GM19240 (cell line): Measurements from ENCODE around the gene TMEM39A.

- RRBS = no CpG with 5 or more reads among the region's 6 CpGs
Measured at GRCh38 chr3:114318363-114318824, 24.6 kb downstream of the TIGIT start.

DNA sequence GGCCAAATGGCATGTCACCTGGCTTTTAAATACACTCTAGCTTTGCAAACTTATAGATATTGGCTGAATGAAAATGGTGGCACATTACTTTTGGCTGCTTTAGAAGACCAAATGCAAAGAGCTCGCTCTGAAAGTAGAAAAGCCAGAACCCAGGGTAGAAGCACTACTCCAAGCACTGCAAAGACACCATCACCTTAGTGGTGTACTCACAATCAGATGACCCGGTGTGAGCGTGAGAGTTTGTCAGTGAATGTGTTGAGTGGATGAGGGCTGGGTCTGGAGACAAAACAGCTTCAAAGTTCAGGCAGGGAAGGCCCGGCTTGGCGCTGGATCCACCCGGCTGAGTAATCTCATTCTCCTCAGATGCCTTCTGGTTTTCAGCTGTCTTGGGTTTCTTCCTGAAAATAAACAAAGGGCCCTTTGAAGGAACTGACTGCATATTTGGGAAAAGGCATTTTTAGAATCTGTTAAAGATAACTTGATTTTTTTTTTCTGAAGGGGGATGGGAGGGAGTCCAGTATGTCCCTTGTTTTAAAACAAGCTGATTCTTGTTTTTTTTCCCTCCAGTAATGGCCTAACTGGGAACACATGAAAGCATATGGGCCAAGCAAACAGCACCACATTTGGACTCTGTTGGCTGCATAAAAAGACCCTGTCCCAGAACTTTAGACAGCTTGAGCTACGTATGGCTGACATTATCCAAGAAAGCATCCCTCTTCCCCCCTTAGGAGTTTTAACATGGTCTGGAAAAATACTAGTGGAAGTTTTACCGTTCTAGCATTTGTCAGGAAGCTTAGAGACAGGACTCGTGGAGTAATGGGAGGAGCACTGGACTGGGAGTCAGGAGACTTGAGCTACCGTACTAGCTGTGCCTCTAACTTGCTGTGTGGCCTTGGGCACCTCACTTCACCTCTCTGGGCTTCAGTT lies 86.4 kb downstream of the TIGIT start:
- RRBS = 95% methylated on average over 3 of the region's 10 CpGs

DNA sequence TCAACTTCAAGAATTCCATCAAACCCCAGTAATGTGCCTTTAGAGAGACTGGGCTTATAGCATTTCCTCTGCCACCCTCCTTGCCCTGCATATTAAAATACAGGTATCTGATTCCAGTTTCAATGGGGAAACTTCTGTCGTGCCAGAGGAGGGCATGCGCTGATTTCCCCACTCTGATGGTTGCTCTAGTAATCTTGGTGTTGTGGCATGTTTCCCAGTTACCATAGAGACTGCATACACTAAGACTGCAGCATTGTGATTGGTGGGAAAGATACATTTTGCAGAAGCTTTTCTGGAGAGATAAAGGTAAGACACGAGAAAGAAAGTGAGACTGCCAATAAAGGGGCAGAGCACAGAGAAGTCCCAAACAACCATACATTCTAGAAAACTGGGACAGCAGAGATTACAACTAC lies 225.6 kb downstream of the TIGIT start:
- RRBS = no CpG with 5 or more reads among the region's 3 CpGs

GRCh38 chr3:114709002-114709568 lies 415.3 kb downstream of the TIGIT start:
- RRBS = no CpG with 5 or more reads among the region's 1 CpG

DNA sequence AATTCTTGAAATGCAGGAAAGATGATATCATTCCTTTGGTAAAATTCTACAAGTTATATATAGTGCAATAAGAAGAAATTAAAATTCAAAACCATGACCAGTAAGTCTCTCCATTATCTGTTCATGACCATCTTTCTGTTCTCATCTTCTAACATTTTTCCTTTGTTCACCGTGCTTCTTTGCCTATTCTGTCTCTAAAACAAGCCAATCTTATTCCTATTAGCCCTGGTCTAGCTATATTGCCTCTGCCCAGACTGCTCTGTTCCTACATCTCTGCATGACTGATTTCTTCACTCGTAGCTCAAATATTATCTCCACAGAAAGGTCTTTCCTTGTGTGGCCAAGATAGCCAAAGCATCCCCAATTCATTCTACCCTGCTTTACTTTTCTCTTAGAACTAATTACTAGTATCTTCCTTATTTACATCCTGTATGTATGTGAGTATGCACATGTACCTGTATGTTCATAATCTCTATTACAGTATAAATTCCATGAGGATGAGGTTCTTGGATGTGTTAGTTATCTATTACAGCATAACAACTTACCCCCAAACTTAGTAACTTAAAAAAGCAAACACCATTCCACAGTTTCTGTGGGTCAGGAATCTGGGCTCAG lies 310.2 kb downstream of the ZBTB20 start:
- RRBS = no CpG with 5 or more reads among the region's 2 CpGs

DNA sequence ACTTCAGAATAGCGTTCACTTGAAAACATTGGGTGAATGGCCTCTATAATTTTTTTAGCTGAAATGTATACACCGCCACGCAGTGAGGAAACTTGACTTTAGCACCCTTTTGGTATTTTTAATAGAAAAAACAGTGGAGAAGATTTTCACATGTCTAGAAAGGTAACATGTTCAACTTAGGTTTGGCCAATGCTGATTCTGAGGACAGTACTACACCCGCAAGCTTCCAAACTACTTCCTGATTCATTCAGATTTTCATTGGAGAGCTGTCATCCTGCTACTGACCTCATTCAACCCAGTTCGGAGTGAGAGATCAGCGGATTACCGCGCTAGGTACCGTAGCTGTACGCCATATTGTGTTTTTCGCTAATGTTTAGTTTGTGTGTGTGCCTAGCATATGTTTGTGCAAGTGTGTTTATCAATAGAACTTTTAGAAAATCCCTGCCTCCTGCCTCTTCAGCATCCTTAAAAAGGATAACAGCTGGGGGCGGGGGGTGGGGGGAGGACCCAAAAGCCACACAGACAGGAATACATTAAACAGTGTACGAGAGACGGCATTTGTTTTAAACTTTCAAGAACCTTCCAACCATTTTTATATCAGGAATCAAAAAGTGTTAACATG lies 1.1 kb downstream of the ZBTB20 start:
- RRBS = no CpG with 5 or more reads among the region's 14 CpGs

GRCh38 chr3:115239549-115240115 lies 92.5 kb upstream of the ZBTB20 start:
- RRBS = no CpG with 5 or more reads among the region's 6 CpGs

- RRBS = no CpG with 5 or more reads among the region's 7 CpGs
Measured at GRCh38 chr3:115624238-115624753, 986 bp downstream of the GAP43 start.

DNA sequence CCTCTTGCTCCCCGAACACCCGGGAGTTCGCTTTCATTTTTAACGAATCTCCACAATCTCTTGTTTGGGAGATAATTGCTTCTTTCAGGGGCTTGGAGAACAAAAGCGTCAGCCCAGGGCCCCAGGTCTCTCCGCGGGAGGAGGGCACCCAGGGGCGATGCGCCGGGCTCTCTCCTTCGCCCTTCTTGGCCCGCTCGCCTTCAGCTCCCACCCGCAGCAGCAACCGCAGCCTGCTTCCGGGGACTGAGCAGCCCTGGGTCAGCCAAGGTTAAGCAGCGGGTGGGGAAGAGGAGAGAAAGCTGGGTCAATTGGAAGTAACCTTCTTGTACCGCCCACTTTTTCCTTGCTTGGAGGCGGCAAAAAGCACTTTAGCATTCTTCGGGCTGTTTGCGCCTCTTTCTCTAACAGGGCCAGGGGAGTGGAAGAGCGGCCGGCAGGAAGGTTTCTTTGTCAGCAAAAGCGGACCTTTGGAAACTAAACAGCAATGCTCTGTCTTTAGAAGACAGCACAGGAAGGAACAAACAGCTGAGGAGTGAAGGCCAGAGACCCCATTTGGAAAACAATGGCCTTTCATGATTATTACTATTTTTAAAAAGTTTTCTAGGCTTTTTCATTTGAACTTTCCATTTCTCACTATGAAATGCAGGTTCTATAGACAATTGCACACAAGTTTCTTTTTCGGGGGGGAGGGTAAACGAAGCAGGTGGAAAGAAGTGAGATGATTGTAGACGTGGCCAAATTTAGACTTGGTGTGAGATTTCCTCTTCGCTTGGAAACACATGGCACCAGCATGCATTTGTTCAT lies 35.6 kb downstream of the GAP43 start:
- RRBS = 4% methylated on average over 7 of the region's 28 CpGs

DNA sequence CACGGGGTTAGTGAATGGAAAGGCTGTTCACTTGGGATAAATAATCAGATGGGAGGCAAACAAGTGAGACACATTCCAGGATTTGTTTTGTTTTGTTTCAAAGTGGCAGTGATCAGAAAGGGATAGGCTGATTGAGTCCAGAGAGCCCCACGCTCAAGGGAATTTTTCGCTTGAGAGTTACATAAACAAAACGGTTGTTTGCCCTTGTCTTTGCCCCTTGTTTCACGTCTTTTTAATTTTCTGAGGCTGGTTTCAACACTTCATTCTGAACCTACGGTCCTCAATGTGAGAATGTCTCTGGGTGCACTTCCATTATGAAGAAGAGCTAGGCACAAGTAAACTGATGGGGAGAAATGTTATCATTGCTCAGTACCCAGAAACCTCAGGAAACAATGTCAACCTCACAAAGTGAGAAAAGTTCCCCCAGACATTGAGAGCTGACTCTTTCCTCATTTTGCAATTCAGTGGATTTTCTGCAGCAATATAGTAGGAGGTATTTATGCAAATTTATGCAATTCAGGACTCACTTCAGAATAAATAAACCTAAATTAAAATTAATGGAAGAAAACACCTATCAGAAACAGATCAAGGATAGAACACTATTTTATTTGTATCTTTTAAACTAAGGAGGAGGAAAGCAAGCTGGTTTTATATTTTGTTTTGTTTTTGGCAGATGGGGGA lies 208.0 kb downstream of the GAP43 start:
- RRBS = no CpG with 5 or more reads among the region's 6 CpGs

DNA sequence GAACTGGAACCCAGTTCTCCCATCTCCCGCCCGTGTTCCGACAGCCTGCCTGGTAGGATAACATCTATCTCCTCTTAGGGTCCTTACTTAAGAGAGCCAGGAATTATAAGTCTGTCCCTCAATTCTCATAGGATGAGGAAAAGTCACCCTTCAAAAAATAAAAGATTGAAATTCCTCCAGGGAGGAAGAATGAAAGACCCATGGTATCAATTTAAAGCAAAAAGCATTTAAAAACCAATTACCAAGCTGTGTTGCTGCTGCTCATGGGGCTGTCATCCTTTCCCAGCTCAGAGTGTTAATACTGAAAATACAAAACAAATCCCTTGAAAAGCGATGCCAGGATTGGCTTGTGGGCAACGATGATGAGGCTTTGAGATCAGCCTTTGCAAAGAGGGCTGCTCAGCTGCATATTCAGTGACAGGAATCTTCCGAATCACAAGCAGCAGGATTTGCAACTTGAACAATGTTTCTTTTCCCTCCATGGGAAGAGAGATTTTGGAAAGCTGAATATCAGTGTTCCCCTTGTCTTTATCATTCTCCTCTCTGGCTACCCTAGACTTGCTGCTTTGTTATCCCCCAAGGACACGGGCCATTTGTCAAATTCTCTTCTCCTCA lies 375.6 kb downstream of the GAP43 start:
- RRBS = no CpG with 5 or more reads among the region's 7 CpGs

DNA sequence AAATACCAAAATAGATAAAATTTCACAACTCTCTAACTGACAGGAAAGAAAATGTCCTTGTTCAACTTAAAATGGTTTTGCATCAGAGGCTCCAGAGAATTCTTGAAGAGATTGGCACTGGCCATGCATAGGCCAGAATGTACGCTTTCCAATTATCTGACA lies 291.8 kb downstream of the IGSF11 start:
- RRBS = no CpG with 5 or more reads among the region's 1 CpG

- RRBS = no CpG with 5 or more reads among the region's 3 CpGs
Measured at GRCh38 chr3:118987262-118987922, 47.3 kb downstream of the IGSF11 start.

- RRBS = no CpG with 5 or more reads among the region's 11 CpGs
Measured at GRCh38 chr3:119257148-119257937, 16.7 kb upstream of the B4GALT4 start.

DNA sequence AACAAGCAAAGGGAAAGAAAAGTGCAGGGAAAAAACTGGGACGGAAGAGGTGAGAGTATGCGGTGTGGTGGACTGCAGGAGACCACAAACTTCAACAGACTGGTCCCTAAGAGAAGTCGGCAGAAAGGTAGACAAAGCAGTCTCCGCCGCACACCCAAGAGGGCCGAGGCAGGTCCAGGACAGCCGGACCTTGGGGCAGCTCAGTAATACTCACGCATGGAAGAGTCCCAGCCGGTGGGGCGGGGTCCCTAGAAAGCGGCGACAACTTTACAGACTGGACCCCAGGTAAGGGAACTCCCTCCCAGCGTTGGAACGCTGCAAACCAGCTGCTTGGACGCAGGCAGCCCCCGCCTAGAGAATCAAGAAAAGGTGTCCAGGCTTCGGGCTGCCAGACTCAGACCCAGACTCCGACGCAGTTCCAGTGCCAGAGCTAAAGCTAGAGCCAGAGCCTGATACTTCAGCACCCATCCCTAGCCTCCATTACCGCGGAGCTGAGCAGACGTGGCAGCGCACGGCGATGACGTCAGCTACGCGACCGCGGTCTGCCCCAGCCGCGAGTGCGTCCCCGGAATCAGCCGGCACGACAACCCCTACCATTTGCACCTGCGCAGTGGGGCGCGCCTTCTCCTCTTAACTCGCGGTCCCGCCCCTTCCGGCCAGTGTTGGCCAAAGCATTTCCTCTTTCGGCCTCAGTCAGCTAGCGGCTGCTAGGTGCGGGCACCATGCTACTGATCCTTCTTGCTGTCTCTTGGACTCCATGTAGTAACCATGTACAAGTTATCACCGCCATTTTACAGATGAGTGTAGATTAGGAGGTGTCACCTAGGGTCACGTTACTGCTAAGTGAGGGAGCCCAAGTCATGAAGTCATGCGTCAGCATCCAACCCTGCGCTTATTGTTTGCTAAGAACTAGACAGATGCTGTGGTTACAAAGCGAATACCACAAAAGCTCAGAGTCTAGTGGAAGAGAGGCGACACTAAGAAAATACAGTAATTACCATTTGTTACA lies at the start of gene TMEM39A:
Gene TMEM39A, minus strand, starts transcription at position 494 of the 1,009 bp plus-strand sequence.
- RRBS = 2% methylated on average over 9 of the region's 52 CpGs

- RRBS = 2% methylated on average over 13 of the region's 43 CpGs
Measured at GRCh38 chr3:119469051-119470131, 628 bp downstream of the POGLUT1 start.

GRCh38 chr3:119497698-119498234 lies 581 bp upstream of the TIMMDC1 start:
- RRBS = no CpG with 5 or more reads among the region's 14 CpGs

DNA sequence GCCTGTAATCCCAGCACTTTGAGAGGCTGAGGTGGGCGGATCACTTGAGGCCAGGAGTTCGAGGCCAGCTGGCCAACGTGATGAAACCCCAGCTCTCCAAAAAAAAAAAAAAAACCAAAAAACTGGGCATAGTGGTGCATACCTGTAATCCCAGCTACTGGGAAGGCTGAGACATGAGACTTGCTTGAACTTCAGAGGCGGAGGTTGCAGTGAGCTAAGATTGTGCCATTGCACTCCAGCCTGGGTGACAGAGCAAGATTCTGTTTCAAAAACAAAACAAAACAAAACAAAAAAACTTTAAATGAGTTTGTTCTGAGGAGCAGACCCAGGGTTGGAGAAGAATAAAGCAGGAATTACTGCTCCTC lies 2.3 kb upstream of the CD80 start:
- RRBS = no CpG with 5 or more reads among the region's 4 CpGs

- RRBS = no CpG with 5 or more reads among the region's 8 CpGs
Measured at GRCh38 chr3:119659774-119660354, 525 bp downstream of the POPDC2 start.